Breast (tissue), 4 donors: ENCODE measurements around the genes MIXL1 and CDC42BPA.

DNA sequence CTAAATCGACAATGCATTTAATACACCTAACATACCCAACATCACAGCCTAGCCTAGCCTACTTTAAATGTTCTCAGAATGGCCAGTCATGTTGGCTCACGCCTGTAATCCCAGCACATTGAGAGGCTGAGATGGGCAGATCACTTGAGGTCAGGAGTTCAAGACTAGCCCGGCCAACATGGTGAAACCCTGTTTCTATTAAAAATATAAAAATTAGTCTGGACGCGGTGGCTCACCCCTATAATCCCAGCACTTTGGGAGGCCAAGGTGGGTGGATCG, 14.5 kb downstream of the H3-3A start:
- PRO-cap, 3 experiments = no peak in any of the 3 experiments
- RRBS = no CpG with 5 or more reads among the region's 6 CpGs

DNA sequence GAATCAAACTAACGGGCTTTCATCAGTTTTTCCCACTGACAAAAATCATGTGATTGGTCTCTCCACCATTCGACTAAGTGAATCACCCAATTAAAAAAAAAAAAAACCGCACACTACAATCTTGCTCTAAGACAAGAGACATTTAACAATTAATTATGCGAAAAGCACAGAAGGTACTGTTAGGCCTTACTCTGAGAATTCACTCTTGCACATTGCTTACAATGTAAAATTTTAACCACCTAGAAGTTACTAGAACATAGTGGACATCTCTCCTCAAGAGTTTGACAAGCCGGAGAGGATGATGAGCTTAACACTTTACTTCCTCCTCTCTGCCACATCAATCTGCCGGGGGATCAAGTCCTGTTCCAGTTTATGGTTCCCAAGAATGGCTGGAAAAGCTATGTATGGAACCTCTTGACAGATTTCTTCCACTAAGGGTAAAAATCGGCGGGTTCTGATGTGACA, 980 bp downstream of the ACBD3 start:
- PRO-cap, 3 experiments = no peak in any of the 3 experiments
- RRBS = 2% methylated on average over 2 of the region's 8 CpGs

GRCh38 chr1:226209198-226210045, 14.0 kb upstream of the MIXL1 start:
- PRO-cap, 3 experiments = no peak in any of the 3 experiments
- RRBS = no CpG with 5 or more reads among the region's 23 CpGs

DNA sequence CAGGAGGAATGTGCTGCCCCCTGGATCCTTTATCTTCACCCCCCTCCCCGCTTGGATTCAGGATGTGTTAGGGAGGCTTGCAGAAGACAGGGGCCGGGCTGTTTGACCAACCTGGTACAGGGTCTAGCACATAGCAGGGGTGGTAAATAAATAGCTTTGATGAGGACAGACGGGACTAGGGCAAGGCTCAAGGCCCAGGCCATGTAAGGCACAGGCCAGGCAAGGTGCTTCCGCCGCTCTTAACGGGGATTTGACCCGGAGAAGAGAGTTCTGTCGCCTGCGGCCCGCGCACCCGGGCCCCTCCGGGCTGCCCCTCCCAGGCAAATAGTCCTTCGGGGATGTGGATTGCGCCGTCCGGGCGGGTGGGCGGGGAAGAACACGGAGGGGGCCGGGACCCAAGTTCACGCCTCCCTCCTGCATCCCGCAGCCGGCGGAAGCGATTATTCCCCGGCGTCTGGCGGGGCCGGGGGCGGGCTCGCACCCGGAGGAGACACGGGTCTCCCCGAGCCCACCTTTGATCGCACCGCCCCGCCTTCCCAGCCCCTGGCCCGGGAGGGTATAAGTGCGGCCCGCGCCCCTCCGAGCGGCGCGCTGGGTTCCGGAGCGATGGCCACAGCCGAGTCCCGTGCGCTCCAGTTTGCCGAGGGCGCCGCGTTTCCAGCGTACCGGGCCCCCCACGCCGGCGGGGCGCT, at the start of gene MIXL1:
MIXL1 (plus strand) TSS at position 589 of the 692 bp plus-strand sequence.
- PRO-cap, 3 experiments = no peak in any of the 3 experiments
- RRBS = 3% methylated on average over 40 of the region's 61 CpGs

DNA sequence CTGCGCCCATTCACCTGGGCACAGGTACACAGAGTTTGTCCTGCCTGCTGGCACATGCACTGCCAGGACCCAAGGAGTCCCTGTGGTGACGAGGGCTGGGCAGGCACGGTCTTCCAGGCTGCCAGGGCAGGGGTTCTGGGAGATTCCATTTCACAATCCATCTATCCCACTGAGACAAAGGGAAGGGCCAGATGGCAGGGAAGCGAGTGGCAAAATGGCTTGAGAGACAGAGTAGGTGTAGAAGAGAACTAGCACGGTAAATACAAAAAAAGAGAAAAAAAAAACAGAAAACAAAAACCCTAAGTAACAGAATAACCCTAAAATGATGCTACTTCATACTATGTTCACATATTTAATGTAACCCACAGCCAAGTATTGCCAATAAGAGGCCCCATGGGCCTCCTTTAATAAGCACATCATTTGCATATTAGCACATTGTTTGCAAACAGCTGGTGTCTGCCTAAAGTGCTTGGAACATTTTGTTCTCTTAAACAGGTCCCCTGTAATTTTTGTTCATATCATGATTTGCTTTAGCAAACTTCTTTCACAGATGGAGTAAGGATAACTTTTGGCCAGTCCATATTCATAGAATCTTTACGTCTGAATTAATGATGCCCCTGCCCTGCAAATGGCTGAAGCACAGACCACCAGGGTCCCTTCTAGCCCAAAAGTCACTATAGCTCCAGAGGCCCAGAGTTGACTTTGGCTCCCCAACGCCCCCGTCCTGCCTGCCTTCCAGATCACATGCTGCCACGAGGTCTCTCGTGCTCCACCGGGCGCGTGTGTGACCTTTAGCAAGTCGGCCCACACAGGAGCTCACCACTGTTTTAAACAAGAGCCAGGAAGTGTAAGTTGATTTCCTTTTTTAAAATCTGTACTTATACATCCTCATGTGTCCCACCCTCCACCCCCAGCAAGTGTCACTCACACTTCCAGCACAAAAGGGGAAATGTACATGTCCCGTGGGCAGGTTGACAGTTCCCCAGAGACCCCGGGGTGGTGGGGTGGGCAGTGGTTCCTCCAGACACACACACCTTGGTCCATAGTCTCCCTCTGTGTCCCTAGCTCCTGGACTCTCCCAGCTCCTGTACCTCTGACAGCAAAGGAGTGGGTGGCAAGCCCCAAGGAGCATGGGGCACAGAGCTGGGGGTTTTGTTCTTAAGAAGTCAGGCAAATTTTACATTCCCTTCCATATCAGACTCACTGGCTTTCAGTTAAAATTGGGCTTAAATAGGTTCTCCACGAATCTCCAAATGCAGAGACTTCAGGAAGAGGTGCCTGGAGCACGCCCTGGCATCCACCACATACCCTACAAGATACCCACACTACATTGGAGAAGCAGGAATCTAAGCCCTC, 84.2 kb downstream of the STUM start:
- PRO-cap, 3 experiments = no peak in any of the 3 experiments
- RRBS = no CpG with 5 or more reads among the region's 18 CpGs

GRCh38 chr1:226703164-226703704, 35.8 kb downstream of the ITPKB start:
- PRO-cap, 3 experiments = peak in 3 of 3 experiments; most common plus-strand start chr1:226703611 (in 3); most common minus-strand start chr1:226703533 (in 3)
- RRBS = 2% methylated on average over 19 of the region's 54 CpGs

DNA sequence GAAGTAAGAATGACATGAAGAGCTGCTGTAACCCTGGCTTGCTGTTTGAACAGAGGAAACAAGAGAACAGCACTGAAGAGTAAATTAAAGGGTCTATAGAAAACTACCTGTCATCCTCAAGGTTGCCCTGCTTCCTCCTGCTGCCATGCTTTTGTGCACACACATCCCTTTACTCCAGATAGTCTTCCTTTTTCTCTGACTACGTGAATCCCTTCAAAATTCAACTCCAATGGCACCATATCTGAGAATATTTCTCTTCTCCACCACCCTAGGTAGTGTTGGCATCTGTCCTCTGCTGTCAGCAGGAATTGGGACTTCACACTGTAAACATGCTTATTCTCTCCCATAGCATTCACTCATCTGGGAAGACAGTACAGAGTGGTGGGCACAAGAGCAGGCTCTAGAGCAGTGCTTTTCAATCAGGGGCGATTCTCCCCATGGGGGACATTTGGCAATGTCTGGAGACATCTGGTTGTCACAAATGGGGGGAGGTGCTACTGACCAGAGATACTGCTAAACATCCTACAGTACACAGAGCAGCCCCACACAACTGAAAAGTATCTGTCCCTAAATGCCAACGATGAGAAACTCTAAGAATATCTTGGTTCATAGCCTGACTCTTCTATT, 24.5 kb downstream of the ITPKB start:
- PRO-cap, 3 experiments = no peak in any of the 3 experiments
- RRBS = no CpG with 5 or more reads among the region's 3 CpGs

DNA sequence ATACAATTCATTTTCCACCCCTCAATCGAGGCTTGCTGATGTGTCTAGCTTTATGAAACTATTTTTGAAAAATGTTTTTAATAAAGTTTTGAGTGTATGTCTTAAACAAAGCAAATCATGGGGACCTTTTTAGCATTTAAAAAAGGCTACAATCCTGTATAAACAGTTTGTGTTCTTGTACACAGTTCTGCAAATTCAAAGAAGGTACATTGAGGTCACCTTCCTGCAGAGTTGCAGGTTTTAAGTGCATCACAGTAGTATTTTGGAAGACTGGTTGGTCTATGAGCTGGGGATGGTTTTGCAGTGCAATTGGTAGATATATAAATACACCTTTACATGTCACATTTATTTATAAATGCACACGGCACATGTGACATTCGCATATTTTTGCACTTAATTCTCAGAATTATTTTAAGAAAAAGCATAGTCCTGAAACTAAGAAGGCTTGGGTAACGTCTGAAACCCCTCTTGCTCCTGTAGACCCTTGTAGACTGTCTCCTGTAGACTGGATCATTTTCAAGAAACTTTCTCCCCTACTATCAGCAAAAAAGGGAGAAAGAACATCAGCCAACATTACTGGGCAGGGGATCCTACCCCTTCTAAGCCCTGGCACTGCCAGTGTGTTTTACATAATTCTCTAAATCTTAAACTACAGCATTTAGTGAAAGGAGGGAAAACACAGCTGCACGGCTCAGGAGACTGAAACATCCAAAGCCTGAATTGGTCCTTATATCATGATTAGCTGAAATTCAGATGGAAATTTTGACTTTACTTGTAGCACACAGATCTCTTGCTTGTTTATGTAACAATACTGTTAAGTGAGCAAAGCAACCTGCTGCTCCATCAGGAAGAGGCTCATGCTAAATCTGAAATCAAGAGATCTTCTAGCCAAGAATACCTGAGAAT, 771 bp upstream of the ITPKB start:
- PRO-cap, 3 experiments = no peak in any of the 3 experiments
- RRBS = no CpG with 5 or more reads among the region's 5 CpGs

DNA sequence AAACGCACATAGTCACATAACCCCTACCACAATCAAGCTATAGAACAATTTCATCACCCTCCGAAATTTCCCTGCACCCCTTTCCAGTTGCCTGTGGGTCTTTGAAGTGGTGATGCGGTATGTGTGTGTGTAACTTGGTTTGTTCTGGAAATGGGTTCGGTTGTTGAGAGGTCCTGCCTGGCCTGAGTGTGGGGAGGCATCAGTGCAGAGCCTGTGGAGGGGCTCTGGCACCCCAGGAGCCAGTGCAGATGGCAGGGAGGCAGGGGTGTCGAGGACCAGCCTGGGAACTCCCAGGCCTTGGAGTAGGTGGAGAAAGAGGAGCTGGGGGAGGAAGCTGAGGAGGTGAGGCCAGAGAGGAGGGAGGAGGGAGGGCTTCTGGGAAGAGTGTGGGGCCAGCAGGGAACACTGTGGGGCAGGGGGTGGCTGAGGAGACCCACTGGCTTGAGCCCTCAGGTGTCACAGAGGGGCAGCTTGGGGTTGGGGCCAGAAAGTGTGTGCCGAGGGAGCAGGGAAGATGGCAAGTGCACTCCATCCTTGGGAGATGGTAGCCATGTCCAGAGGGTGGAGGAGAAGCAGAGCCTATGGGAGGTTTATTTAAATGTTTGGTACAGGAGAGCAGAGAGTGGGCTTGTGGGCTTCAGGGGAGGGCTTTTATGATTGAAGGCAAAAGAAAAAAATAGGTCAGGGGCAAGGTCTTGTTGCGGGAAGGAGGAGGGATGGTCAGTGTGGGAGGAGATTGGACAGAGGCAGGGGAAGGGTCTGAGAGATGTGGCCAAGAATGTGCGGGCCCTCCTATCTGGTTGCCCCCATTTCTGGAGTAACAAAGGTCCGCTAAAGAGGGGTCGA, 3.9 kb downstream of the COQ8A start:
- PRO-cap, 3 experiments = no peak in any of the 3 experiments
- RRBS = no CpG with 5 or more reads among the region's 10 CpGs

GRCh38 chr1:226946546-226947350, 6.7 kb downstream of the COQ8A start:
- PRO-cap, 3 experiments = no peak in any of the 3 experiments
- RRBS = no CpG with 5 or more reads among the region's 6 CpGs

GRCh38 chr1:226983716-226984772, 44.0 kb downstream of the COQ8A start:
- PRO-cap, 3 experiments = no peak in any of the 3 experiments
- RRBS = no CpG with 5 or more reads among the region's 23 CpGs

GRCh38 chr1:227134209-227135239, 183.8 kb downstream of the CDC42BPA start:
- PRO-cap, 3 experiments = no peak in any of the 3 experiments
- RRBS = no CpG with 5 or more reads among the region's 4 CpGs

DNA sequence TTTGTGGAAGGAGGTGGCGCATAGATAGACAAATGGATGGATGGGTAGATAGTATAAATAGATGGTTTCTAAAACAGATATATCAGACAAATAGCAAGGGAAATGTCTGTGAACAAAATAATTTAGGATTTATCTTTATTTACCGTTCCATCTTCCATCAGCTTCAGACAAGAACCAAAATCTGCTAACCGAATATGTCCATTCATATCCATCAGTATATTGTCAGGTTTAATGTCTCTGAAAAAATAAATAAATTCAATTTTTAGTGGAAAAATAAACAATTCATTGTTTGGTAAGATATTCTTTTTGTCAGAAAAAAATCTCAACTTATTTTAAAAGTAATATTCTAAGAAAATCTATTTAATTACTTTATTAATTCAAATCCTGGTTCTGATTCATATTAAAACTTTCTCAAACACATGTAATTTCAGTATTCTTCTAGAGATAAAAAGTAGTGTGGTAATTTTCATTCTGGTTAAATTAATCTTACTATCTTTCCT, 157.8 kb downstream of the CDC42BPA start:
- PRO-cap, 3 experiments = no peak in any of the 3 experiments
- RRBS = no CpG with 5 or more reads among the region's 3 CpGs

DNA sequence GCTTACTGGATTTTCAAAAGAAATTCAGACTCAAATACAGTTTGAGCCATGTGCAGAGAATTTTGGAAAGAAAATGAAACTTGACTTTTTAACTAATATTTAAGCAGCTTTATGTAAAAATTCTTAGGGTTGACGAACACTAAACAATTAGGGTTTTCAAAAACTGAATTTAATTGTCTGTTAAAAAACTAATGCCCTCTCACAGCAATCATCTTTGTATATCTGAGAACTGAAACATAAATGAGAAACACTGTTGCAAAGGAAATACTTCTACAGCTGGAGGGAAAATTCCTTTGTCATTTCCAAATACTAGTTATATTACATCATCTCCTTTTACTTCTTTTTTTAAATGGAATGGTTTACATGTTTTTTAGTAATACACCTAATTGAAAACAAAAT, 19.2 kb downstream of the CDC42BPA start:
- PRO-cap, 3 experiments = peak in 1 of 3 experiments; most common minus-strand start position 224 of the sequence (in 1)
- RRBS = no CpG with 5 or more reads among the region's 1 CpG

- PRO-cap, 3 experiments = peak in 3 of 3 experiments; most common plus-strand start chr1:227317948 (in 2); most common minus-strand start chr1:227318374 (in 2)
- RRBS = 3% methylated on average over 35 of the region's 99 CpGs
Observed at GRCh38 chr1:227317665-227318667, at the start of gene CDC42BPA. TSS of gene CDC42BPA (minus strand) at chr1:227318492.

GRCh38 chr1:227323226-227323661, 5.0 kb upstream of the CDC42BPA start:
- PRO-cap, 3 experiments = no peak in any of the 3 experiments
- RRBS = no CpG with 5 or more reads among the region's 7 CpGs

GRCh38 chr1:227733759-227734383, 1.2 kb downstream of the JMJD4 start:
- PRO-cap, 3 experiments = peak in 1 of 3 experiments; most common plus-strand start chr1:227733972 (in 1); most common minus-strand start chr1:227733883 (in 1)
- RRBS = no CpG with 5 or more reads among the region's 21 CpGs

- PRO-cap, 3 experiments = no peak in any of the 3 experiments
- RRBS = no CpG with 5 or more reads among the region's 20 CpGs
Observed at GRCh38 chr1:227759259-227760108, 24.2 kb downstream of the SNAP47 start.

DNA sequence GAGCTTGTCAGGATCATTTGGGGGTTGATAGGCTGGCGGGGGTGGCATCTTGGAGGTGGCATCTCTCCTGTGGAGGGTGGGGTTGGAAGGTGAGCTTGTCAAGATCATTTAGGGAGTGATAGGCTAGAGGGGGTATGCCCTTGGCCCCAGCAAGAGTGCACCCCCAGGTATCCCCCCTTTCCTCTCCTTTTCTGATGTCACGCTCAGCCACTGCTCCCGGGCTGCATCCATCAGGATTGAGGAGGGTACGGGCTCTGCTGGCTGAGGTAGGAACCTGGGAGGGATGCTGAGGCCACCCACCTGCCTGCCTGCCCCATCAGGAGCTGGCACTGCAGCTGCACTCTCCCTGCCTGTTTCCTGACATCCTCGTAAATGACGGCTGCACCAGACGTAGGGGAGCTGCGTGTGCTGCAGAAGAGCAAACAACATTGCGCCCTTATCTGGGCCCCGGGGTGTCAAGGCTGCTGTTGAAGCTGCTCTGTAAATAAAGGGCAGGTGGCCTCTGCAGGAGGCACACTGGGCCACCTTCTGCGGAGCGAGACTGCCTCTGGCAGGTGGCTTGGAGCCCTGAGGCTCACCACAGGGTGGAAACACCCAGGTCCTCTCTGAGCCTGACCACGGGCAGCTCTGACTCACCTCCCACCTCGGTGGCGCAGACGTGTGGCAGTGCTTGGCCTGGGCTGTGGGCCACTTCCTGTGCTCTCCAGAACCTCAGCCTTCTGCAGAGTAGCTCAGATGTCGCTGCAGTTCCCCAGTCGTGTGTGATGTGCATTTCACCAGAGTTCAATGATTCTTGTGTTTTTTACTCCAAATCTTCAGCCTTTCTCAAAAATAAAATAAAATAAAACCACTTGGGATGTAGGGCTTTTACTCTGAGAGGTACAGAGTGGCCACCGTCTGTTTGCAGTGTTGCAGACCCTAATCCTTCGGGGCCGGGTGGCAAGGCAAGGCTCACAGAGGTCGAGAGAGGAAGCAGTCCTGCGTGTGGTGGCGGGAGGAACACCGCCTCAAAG, 30.9 kb downstream of the SNAP47 start:
- PRO-cap, 3 experiments = no peak in any of the 3 experiments
- RRBS = no CpG with 5 or more reads among the region's 25 CpGs

DNA sequence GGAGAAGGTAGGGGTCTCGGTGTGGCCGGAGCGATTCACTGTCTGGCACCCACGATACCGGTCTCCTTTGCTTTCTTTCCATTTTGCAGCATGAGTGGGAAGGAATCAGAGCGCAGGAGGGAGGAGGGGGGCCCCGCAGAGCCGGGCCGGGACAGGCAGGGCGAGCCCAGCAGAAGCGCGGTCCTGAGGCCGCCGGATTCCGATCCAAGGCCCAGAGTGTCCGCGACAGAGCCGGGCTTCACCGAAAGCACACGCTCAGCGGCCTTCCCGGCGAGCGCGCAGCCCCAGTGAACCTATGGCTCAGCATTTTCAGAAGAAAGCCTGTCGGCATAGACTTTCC, 28.0 kb upstream of the PRSS38 start:
- PRO-cap, 3 experiments = peak in 3 of 3 experiments; most common plus-strand start position 172 of the sequence (in 3); most common minus-strand start position 53 of the sequence (in 1)
- RRBS = 3% methylated on average over 14 of the region's 26 CpGs